Cardiac septum (tissue), 1 donor: ENCODE measurements around the genes TAB2, ZC3H12D, LATS1, NUP43 and RAET1G.

DNA sequence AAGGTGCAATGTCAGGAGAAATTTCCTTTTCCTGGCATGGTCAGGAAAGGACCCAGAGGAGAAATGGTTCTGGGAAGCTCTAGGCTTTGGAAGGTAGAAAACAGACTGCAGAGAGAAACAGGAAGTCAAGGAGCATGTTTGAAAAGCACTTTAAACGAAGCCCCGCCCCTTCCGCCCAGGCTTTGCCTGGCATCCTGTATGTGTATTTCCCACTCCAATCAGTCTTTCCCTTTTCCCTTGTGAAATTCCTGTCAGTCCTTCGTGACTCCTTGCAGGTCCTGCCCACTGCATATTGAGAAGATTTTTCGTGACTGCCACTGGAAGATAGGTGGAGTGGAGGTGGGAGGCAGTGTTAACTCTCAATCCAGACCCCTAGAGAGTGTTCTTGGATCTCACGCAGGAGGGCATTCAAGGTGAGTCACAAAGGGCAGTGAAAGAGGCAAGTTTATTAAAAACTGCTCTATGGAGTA is 320.9 kb upstream of the SASH1 start:
- PRO-cap, result no peak

DNA sequence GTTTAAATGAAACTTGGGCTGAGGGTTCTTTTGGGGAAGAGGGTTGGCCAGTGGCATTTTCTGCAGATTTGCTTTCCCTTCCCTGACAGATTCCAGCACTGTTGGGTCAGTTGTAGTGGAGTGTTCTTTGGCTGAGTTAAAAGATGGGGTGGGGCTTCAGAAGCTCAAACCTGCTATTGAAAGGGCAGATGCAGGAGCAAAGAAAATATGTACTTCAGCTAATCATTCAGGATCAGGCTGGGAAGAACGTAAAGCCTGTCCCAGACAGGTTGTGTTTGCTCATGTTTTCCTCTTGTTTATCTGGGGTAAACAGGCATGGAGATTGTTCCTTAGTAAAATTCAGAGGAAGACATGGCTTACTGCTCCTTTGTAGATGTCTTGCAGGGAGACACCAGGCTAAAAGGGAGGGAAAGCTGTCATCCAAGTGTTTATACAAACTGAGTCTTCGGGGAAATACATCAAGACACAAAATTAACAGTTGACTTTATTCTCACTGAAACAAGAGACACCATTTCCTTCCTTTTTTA is 2.6 kb downstream of the SASH1 start:
- PRO-cap, result unidirectional peak, minus-strand start at position 100 of the sequence

GRCh38 chr6:148364014-148364920 is 21.6 kb downstream of the SASH1 start:
- PRO-cap, result bidirectional peak, plus-strand start at chr6:148364285, minus-strand start at chr6:148364139; bidirectional peak, plus-strand start at chr6:148364674, minus-strand start at chr6:148364557

- PRO-cap, result no peak
Observed at GRCh38 chr6:148426089-148426903, 83.7 kb downstream of the SASH1 start.

GRCh38 chr6:148509392-148510497 is 167.1 kb downstream of the SASH1 start:
- PRO-cap, result bidirectional peak, plus-strand start at chr6:148509987, minus-strand start at chr6:148509891

DNA sequence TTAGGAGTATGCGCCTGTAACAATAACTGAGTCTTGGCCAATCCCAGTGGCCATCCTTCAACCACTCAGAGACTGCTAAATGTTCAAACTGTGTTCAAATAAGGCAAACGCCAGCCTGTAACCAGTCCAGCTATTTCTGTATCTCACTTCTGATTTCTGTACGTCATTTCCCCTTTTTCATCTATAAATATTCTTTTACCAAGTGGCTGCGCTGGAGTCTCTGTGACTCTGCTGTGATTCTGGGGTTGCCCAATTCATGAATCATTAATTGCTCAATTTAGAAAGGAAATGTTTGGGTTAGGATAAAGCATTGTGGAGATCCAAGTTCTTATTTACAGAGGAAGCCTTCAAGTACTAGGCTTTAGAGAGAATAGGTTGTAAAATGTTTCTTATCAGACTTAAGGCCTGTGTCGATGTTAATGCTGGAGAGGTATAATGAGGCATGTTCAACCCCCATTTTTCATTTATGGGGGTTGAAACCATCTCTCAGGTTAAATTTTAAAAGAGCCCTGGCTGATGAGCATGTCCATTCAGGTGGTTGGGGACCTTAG is 89.7 kb upstream of the UST start:
- PRO-cap, result no peak

DNA sequence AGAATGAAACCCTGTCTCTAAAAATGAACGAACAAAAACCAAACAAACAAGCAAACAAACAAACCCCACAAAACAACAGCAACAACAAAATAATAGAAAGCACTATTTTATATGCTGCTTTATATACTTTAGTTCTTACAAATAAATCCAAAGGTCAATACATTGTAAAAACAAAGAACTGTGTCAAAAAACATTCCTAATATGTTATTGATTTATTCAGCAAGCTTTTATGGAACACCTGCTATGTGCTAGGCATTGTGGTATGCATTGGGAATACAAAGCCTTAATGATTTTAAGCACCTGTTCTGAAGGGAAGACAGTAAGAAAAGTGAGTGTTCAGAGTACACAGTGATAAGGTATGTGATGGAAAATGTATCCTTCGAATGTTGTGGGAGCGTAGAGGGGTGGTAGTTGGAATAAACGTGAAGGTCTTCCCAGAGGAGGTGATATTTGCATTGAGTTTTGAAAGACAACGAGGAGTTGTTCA is 50.5 kb downstream of the UST start:
- PRO-cap, result no peak

- PRO-cap, result no peak
Observed at GRCh38 chr6:148830895-148831505, 84.2 kb downstream of the UST start.

- PRO-cap, result no peak
Observed at GRCh38 chr6:149148166-149148807, 169.2 kb upstream of the TAB2 start.

- PRO-cap, result bidirectional peak, plus-strand start at chr6:149317647, minus-strand start at chr6:149317461; bidirectional peak, plus-strand start at chr6:149318453, minus-strand start at chr6:149318106
Observed at GRCh38 chr6:149317236-149318257, at the start of gene TAB2. Gene TAB2 (plus strand): TSS chr6:149317712.

DNA sequence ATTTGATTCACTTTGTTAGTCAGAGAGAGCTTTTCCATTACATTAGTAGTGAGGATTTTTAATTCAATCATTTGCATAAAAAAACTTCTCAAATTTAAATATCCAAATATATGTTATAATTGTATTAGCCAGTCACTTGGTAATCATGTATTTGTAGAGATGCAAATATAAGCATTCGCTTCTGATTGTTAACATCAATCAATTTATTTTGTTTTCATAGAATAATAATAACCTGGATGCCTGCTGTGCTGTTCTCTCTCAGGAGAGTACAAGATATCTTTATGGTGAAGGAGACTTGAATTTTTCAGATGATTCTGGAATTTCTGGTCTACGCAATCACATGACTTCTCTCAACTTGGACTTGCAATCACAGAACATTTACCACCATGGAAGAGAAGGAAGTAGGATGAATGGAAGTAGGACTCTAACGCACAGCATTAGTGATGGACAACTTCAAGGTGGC is 22.2 kb upstream of the SUMO4 start:
- PRO-cap, result no peak

DNA sequence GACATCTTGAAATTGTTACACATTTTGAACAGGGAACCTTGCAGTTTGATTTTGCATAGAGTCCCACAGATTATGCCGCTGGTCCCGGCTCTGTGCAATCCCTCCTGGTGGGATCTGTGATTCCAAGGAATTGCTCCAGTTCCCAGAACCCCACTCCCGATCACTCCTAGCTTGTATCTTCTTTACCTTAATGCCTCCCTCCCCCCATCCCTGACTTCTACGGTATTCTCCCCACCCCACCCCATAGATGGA is 38.4 kb downstream of the ZC3H12D start:
- PRO-cap, result no peak

GRCh38 chr6:149484340-149485335 is at the start of gene ZC3H12D:
Gene ZC3H12D (minus strand): TSS chr6:149485014.
- PRO-cap, result unidirectional peak, minus-strand start at chr6:149484843

DNA sequence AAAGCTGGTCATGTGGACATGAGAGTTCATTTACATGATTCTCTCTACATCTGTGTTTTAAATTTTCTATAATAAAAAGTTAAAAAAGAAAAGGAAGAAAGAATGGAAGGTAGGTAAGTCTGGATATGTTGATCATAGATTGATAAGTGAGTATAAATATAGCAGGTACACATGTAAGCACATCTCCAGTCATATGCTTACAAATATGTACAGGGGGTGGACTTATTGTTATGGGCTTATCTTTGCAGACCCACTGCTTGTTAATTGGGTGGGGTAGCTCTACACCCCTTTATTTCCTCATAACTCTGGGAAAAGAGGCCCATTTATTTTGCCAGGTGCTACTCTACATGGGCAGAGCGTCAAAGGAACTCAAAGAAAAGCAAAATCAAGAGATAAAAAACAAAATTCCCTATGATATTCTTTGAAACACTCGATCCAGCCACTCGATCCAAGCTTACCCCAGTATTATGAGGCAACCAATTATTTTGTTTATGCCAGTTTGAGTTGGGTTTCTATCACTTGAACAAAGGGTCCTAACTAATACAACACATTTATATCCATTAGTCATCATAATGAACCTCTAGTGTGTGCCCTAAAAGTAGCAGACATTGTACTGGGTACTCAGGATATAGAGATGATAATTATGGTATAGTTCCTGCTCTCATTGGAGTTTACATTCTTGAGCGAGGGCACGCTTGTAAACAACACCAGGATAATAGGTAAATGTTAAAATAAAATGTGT is 1.8 kb downstream of the PPIL4 start:
- PRO-cap, result no peak

DNA sequence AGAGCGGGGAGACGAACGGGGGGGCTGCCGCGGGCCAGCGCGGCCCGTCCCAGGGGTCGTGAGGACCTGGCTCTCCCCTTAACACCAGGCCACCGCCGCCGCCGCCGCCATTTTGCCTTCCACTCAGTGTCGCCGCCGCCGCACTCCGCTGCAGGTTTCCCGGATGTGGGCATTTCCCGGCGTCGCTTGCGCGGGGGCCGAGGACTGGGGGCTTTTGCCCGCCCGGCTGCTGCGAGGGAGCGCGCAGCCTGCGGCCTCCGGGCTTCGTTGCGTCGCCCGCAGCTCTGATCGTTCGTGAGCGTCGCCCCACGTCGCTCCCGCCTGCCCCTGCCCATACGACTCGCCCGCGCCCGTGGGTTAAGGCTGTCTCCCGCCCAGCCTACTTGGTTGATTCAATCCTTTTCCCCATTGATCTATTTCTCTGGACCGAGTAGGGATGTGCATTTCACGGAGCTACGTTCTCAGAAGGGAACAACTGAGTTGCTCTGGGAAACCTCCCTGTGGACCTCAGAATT is at the start of gene LATS1:
TSS of gene LATS1 (minus strand) at position 150 of the 515 bp plus-strand sequence.
- PRO-cap, result bidirectional peak, plus-strand start at position 207 of the sequence, minus-strand start at position 150 of the sequence; unidirectional peak, minus-strand start at position 329 of the sequence

DNA sequence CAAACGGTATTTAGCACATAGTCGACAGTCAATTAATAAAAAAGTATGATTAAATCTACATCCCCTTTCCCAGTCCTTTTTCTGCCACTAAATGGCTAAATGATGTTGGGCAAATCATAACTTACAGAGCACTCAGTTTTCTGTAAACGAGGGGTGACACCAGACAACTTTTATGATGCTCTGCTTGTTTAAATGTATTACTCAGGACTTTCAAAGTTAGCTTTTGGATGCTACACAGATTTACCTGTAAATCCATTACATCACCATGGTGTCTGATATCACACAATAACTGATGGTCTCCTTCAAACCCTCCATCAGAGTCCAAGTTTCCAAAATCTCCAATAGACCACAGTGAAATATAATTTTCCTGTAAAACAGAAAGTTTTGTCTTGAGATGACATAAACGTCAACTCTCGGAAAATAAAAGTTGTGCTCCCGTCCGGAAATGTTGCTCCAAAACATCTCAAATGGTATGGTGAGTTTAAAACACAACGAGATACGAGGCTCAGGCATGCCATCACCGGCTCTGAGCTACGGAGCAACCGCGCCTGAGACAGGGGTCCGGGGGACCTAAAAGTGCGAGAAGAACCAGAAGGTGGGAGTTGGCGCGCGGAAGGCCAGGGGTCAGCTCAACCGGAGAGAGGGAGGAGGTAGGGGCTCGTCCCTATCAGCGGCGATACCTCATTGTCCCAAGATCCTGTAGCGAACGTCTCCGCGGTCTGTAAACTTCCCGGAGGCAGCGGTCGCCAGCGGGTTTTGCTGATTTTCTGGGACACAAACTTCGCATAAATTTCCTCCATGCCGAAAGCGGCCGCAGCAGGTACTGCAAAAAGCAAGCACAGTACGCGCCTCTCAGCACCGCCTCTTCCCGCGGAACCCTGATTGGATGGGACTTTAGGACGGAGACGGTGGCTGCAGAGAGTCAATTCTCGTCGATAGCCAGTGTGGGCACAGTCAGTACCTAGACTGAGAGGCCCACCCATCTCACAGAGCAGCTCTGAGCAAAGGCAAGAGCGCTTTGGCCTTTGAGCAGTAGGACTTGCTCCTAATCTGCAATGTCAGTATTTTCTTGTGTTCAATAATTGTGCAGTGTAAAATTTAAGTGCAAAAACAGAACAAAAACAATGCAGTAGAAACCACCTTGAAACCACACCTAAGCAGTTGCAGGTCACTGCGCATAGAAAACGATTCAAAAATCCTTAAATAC is at the start of gene NUP43:
TSS of gene NUP43 (minus strand) at position 834 of the 1,207 bp plus-strand sequence.
- PRO-cap, result no peak

GRCh38 chr6:149842460-149843133 is 21.6 kb downstream of the LRP11 start:
- PRO-cap, result no peak

- PRO-cap, result bidirectional peak, plus-strand start at chr6:149895526, minus-strand start at chr6:149895393
Observed at GRCh38 chr6:149895163-149895633, 2.7 kb downstream of the RAET1E start.

- PRO-cap, result bidirectional peak, plus-strand start at chr6:149923280, minus-strand start at chr6:149923088
Observed at GRCh38 chr6:149923002-149923463, at the start of gene RAET1G. Gene RAET1G (minus strand): TSS chr6:149923121.

DNA sequence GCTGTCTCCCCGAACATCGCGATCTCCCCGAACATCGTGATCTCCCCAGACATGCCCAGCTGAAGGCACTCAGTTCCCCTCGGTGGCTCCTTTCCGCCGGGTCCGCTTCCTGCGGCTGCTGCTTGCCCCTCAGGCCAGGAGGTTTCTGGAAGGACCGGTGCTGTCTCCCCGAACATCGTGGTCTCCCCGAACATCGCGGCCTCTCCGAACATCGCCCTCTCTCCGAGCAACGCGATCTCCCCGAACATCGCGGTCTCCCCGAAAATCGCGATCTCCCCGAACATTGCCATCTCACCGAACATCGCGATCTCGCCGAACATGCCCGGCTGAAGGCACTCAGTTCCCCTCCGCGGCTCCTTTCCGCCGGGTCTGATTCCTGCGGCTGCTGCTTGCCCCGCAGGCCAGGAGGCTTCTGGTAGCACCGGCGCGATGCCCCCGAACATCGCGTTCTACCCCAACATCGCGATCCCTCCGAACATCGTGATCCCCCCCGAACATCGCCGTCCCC is 640 bp downstream of the ULBP1 start:
- PRO-cap, result no peak